Skin of body (tissue), 2 donors: Measurements from ENCODE around the genes MAT1A, LRIT2 and CCSER2.

DNA sequence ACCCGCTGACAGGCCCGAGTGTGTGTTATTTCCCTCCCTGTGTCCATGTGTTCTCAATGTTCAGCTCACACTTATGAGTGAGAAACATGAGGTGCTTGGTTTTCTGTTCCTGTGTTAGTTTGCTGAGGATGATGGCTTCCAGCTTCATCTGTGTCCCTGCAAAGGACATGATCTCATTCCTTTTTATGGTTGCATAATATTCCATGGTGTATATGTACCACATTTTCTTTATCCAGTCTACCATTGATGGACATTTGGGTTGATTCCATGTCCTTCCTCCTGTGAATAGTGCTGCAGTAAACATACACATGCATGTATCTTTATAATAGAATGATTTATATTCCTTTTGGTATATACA, 33.7 kb downstream of the NUTM2B start:
- RAMPAGE, long total RNA: no peak

DNA sequence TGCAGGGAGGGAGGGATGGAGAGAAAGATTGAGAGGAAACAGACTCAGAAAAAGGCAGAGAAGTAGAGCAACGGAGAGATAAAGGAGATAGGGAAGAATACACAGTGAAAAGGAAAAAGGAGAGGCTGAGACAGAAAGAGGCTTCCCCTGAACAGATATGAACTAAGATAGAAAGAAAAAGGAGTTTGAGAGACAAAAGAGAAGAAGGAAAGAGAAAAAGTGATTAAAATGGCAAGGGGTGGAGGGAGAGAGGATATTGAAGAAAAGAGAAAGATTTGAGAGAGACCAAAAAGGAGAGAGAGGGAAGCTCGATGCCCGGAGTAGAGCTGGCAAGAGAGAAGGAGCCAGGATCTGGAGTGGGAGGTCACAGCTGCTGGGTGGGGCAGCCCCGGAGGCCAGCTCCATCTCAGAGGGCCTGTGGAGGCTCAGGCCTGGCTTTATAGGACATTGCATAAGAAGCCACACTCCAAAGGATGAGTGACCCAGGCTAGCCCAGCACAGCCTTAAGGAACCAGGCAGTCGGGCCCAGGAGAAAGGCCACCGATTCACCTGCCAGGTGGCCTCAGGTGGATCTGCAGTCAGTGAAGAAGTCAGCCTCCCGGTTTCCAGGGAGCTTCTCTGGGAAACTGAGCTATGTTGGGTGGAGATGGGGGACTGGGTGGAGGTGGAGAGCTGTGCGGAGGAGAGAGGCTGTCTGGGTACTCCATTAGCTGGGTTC, 581 bp downstream of the PLAC9 start:
- RAMPAGE, long total RNA: no peak

GRCh38 chr10:80172521-80173456, 32.5 kb downstream of the ANXA11 start:
- RAMPAGE, long total RNA: no peak

DNA sequence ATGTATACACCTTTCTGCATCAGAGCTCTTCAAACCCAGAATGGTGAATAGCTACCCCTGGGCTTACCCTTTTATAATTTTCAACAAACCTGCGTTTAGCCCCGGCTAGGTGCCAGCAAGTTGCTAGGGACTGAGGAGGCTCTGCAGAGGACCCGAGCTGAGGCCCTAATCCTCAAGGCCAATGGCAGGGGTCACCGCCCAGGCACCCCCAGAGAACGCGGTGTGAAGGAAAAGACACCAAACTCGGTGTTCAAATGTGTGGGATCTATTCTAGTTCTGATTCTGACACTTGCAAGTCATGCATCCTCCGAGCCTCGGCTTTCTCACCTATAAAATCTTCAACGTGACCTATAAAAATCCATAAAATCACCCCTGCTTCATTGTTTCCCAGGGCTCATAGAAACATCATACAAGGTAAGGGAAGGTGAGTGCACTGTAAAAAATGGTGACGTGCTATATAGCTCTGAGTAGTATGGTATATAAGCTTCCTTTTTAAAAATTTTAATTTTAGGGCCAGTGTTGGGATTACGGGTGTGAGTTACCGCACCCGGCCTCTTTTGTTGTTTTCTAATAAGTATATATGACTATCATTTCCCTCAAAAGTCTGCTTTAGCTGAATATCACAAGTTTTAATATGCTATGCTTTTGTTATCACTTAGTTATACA, 2.6 kb upstream of the ANXA11 start:
- RAMPAGE, long total RNA: no peak

DNA sequence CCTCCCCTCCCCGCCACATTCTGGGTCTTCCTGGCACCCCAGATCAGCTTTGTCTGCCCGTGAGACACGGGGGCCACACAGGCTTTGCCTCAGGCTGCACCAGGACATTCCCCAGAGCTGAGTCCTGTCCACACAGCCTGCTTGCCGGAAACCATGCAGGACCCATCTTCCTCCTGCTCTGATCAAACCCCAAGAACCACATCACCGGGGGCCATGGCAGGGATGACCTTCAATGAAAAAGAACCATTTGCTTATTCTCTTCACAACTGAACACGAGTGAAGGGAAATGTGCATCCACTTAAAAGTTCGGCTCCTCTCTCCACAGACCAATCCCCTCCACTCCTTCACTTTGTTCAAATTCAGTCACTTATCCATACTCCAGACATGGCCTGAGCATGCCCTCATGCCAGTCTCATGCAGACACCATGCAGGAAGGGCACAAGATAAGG, 18.4 kb downstream of the MAT1A start:
- RAMPAGE, long total RNA: no peak

- RAMPAGE, long total RNA: no peak
Observed at GRCh38 chr10:80287336-80287790, 2.1 kb downstream of the MAT1A start.

- RAMPAGE, long total RNA: no peak
Observed at GRCh38 chr10:80289113-80290260, at the start of gene MAT1A. MAT1A (minus strand) TSS chr10:80289658.

DNA sequence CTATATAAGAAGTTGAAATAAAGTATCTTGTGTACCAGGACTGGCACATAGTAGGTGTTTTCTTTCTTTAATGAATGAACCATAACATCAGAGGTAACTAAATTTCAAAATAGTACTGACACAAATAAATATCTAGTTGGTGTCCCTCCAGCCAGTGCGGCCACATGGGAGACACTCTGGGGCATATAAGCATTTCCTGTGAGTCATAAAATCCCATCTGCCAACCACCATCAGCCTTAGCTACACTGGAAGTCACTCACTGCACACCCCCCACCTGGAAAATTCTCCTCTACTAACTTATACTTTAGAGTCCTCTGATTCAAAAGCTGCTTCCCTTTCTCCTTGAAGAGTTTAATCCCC, 32.5 kb downstream of the DYDC1 start:
- RAMPAGE, long total RNA: no peak

DNA sequence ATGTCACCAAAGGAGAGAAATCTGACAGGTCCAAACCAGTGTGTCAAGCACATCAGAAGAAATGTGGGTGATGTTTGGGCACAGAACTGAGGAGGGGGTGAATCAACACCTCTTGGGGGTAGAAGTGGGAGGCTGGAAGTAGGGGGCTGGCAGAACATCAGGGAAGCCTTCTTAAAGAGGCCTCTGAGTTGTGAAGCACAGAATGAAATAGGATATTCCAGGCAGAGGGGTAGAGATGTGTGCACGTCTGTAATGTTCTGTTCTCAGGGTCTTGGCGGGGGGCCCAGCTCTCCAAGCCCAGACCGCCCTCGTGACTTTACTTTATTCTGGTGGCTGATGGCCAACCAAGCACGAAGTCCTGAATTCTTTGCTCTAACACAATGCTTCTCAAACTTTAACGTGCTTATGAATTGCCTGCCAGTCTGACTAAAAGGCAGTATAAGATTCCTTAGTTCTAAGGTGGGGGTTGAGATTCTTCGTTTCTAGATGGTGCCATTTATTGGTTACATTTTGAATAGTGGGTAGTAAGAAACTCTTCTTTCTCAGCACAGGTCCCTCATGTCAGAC, 8.1 kb downstream of the PRXL2A start:
- RAMPAGE, long total RNA: no peak

DNA sequence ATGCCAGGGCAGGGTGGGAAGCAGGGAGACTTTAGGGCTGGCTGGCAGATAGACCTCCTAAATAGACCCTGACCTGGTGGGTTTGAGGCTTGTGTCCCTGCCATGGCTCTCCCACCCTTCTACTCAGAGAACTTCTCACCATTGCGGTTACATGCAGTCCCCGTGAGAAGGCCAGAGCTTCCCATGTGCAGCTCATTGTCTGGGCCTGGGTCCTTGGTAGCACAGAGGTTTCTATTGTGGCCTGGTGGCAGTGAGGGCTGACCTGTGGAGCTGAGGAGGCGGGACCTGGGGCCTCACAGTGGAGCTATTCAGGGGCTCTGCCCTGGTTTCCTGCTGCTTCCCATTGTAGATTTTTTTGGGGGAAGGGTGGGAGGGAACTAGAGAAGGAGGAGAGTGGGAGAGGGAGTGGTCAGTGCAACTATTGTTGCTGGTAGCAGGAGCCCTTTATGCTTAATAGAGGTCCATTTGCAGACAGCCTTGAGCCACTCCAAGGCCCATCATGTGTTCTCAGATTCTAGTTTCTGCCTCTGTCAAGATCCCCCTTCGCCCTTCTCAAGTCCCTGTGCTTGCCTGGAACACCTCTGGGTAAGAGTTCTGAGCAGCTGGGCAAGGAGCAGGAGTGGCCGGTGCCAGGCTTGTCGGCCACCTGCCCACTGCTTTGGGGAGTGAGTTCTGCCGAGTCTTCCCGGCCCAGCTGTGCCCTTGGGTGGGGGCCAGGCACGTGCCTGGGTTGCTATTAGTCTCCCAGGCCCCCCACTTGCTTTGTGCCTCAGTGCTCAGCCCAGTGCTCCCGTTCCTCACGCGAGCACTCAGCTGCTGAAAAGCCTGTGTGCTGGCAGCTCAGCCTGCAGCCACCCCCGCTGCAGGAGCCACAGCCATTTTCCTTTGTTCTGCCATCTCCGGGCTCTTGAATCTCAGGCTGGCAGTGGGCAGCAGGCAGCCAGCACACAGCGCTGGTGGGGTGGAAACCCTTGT, 10.7 kb downstream of the TSPAN14 start:
- RAMPAGE, long total RNA: no peak

DNA sequence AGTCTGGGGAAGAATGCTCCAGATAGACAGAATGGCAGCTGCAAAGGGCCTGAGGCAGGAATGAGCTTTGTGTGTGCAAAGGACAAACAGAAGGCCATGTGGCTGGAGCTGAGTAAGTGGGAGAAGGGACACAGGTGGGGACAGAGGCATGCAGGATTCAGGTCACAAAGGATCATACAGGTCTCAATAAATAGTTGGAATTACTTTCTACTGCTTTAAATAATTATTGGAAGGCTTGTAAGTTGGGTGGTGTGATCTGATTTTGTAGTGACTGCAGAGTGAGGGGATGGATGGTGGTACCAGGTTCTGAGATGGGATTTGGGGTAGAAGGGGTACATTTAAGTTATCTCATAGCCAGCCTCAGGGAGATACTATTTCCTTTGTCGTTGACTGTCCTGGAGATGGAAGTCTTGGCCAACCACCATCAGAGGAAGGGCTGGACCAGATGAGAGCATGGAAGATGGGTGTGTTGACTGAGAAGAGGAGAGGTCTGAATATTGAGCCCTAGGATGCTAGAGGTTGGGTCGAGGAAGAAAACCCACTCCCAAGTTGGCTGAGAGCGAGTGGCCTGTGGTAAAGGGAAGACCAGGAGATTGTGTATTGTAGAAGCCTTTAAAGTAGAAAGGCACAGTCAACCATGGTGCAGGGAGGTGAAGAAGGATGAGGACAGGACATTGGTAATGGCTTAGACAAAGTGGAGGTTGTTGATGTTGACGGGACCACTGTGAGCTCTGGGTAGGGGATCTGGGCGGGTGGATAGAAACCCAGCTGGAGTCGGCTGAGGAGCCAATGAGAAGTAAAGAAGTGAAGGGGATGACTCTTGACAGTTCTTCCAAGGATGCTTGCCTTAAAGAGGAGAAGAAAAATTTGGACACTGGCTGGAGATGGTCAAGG, 36.0 kb downstream of the TSPAN14 start:
- RAMPAGE, long total RNA: no peak

DNA sequence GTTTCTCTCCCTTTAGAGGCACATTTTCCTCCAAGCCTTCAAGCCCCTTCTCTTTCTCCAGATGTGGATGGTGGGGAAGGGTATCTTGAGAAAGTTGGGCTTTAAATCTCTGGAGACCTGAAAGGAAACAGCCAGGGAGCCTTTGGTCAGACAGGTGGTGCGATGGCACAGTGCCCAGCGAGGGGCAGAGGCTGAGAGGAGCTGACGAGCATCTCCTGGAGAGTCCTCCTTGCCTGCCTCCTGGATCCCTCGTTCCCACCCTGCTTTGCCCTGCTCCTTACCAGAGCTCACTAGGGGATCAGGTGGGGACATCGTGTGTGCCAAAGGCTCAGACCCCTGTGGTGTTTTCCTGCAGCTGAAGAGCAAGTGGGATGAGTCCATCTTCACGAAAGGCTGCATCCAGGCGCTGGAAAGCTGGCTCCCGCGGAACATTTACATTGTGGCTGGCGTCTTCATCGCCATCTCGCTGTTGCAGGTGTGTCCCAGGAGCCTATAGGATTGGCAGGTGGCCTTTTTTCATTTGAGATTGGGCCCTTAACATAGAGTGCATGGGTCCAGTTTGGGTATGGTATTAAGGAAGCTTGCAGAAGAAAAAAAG, 21.8 kb upstream of the SH2D4B start:
- RAMPAGE, long total RNA: no peak

- RAMPAGE, long total RNA: no peak
Observed at GRCh38 chr10:81784747-81785230, 90.2 kb upstream of the NRG3 start.

GRCh38 chr10:82349329-82350163, 474.6 kb downstream of the NRG3 start:
- RAMPAGE, long total RNA: no peak

DNA sequence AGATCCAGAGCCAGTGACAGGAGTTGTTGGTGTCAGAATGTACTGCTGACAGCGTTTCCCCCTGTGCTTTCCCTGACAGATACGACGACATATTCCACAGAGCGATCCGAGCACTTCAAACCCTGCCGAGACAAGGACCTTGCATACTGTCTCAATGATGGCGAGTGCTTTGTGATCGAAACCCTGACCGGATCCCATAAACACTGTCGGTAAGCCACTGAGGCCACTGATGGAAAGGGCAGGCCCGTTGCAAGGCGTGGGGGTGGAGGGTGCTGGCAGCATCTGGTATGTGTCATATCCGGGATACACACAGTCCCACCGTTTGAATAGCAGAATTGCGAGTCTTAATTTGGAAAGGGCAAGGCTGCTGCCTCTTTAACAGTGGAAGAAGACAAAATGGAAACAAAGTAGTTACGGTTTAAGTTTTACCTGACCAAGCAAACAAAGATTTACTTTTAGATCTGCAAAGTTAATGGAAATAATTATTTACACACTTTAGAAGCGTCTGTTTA, 483.7 kb downstream of the NRG3 start:
- RAMPAGE, long total RNA: no peak

- RAMPAGE, long total RNA: no peak
Observed at GRCh38 chr10:82744883-82745126, 869.8 kb downstream of the NRG3 start.

- RAMPAGE, long total RNA: no peak
Observed at GRCh38 chr10:83454080-83454514, 685.2 kb upstream of the GHITM start.

- RAMPAGE, long total RNA: no peak
Observed at GRCh38 chr10:84138595-84139168, 627 bp upstream of the GHITM start.

GRCh38 chr10:84225382-84225871, at the start of gene LRIT2:
LRIT2 (minus strand) TSS chr10:84225544.
- RAMPAGE, long total RNA: no peak

GRCh38 chr10:84328450-84329344, at the start of gene CCSER2:
CCSER2 (plus strand) TSS chr10:84328589.
- RAMPAGE, long total RNA: no peak